ENCODE measurements around a stretch of chr11.

- RRBS, 2 experiments: no CpG with 5 or more reads among the region's 2 CpGs
Observed at GRCh38 chr11:12864296-12864664, 144.8 kb upstream of the RASSF10 start.

GRCh38 chr11:12885621-12886540 lies 123.2 kb upstream of the RASSF10 start:
- RRBS, 2 experiments: no CpG with 5 or more reads among the region's 10 CpGs

DNA sequence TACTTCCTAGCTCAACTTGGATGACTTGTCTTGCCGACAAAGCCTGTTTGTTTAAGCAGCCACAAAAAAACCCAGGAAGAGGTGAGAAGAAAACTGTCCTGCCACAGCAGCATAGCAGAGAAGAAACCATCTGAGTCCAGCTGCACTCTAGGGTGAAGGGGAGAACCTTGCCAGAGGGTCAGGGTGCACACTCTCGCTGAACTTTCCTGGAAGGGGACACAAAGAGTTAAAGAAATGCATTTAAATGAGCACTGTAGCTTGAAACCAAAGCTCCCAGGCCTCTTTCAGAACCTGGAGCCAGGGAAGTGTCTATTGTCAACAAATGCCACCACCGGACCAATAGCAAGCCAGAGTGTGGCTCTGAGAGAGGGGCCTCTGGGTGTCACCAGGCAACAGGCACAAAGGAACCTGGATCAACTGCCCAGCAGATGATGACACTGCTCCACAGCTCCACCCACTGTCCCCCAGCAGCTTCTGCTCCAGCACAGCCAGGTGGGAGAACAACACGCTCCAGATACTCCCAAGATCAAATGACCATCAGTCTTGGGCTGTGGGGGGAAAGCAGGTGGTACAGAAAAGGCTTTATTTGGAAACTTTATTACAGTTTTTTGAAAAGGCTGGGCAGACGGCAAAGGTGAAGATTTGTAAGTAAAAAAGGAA lies 105.7 kb downstream of the RASSF10 start:
- RRBS, 2 experiments: no CpG with 5 or more reads among the region's 5 CpGs

- RRBS, 2 experiments: no CpG with 5 or more reads among the region's 9 CpGs
Observed at GRCh38 chr11:13350997-13352047, 73.7 kb downstream of the BMAL1 start.

DNA sequence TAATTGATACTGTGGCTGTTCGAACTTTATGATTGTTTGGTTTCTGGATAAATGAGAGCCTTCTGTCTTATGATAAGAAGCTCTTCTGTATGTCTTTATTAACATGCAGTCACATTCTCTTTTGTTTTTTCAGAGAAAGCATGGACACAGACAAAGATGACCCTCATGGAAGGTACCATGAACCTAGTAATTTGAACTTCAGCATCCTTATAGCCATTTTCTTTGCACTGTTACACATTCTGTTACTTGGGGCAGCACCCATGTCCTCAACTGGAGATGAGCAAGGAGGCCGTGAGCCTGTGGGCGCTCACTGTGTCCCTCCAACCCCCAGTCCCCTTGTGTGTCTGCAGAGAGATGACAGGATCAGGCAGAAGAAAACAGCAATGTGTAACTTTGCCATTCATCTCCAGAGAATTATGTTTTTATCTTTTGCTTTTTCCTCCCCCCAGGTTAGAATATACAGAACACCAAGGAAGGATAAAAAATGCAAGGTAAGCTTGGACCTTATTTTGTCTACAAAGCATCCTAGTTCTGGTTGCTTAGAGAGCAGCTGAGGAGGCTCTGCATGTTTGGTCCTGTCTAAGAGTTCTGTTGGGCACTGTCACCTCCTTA lies 79.1 kb downstream of the BMAL1 start:
- RRBS, 2 experiments: no CpG with 5 or more reads among the region's 3 CpGs

- RRBS, 2 experiments: no CpG with 5 or more reads among the region's 1 CpG
Observed at GRCh38 chr11:13391127-13391513, 71.9 kb downstream of the BTBD10 start.

DNA sequence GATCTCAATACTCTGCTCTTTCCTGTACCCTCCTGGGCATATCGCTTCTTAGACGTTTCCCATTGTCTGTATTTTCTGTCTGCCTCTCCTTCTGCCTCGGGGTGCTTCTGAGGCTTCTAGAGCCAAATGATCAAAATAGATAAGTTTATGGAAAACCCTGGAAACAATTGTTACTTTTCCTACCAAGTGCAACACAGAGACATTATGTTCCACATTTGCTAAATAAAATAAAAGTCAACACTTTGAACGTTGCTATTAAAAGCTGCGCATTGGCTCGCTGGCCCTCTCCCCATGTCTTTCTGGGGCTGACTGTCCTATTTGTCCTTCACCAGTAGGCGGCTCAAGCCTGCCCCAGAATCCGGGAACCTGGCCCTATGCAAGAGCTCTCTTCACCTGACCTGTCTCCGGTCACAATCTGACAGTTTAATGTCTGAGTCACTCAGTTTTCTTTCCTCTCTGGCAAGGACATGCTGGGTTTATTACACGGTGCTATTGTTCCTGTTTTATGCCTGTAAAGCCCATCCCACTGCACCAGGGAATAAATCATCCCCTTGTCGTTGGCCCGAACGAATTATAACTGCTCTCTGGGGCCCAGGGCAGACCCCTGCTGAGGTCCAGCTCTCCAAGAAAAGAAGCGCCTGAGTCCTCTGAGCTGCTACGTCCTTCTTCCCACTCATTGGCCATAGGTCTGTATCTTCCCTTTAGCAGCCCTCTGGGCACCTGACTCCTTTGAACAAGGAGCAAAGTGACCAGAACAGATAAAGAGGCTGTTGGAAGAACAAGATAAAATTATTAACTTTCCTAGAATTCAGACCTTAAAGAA lies 89.3 kb upstream of the SPON1 start:
- RRBS, 2 experiments: no CpG with 5 or more reads among the region's 15 CpGs

GRCh38 chr11:14341892-14342511 lies 17.0 kb downstream of the RRAS2 start:
- RRBS, 2 experiments: no CpG with 5 or more reads among the region's 4 CpGs

GRCh38 chr11:14584423-14585259 lies 59.0 kb upstream of the PDE3B start:
- RRBS, 2 experiments: no CpG with 5 or more reads among the region's 4 CpGs

- RRBS, 2 experiments: no CpG with 5 or more reads among the region's 6 CpGs
Observed at GRCh38 chr11:14599421-14599973, 44.1 kb upstream of the PDE3B start.

DNA sequence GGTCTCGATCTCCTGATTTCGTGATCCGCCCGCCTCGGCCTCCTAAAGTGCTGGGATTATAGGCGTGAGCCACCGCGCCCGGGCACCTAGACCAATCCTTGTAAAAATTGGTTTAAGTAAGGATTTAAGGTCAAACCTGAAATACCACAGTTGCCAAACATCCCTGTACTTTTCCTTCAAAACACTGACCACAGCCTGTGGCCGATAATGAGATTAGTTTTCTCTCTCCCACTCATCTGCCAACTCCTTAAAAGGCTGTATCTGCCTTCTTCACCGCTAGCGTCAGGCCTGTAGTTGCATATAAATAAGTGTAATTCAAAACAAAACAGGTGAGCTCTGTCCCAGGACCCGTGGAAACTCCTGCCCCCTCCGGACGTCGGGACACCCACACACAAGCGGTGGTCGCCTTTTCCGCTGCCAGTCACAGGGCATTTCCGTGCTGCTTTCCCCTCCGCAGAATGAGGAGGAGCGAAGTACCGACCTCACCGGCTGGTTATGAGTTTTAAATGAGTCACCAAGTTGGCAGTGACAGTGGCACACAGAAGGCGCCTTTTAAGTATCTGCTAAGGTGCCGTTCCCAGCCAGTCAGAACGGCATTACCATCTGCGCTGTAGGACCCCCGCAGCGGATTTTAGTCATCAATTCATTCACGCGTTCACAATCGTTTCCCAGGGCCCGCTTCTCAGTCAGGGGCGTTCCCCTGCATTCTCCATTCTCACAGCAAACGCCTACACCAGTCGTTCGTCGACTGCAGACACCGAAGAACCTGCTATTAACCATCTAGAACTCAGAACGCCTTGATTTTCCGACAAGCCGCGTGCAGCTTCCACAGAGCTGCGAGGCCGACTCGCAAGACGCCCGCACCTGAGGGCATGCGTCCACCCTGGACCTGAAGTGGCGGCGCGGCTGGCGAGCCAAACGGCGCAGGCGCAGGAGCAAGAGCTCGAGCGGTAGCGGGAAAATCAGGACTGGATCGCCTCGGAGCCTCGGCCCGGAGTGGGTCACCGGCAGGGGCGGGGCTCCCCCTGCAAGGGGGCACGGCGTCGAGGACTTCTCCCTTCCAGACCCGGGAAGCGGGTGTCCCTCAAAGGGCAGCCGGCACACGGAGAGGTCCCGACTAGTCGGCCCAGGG lies 901 bp downstream of the CYP2R1 start:
- RRBS, 2 experiments: 2 to 6% methylated on average over 10 to 19 of the region's 75 CpGs

GRCh38 chr11:14905184-14906365 lies 13.5 kb upstream of the CYP2R1 start:
- RRBS, 2 experiments: 2% methylated on average over 10 of the region's 75 CpGs

DNA sequence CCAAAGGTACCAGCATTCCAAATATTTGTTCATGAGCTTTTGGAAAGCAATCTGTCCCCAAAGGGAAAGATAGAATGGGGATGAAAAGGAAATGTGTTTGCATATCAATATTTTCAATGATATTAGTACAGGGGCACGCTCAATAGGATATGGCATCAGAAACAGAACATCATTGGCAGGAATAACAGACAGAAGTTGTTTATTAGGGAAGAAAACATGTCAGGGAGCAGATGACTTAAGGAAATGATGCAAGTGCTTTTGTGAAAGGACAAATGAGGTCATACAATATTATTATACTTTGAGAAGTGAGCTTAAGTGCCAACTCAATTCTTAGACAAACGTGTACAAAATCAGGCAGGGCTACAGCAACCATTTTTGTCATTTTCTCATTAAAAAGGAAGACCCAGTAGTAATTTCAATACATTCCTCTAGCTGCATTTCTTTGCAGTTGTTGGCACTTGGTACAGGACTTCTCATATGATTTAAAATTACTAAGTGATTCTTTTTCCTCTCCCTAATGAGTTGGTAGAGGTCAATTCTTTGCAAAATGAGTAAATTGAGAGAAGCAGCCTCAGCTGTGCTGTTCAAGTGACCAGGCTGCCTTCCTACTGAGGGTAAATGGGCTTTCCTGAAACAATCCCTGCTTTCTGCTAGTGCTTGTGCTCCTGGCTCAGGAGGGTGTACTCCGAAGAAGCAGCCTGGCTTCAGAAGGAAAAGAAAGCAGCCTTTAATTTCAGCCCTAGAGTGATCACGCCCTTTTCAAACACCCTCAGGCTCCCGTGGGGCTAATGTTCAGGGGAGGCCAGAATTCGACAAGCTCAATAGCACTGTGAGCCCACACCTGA lies 388.2 kb downstream of the SOX6 start:
- RRBS, 2 experiments: no CpG with 5 or more reads among the region's 6 CpGs

- RRBS, 2 experiments: no CpG with 5 or more reads among the region's 1 CpG
Observed at GRCh38 chr11:16115412-16116092, 240.8 kb downstream of the SOX6 start.

DNA sequence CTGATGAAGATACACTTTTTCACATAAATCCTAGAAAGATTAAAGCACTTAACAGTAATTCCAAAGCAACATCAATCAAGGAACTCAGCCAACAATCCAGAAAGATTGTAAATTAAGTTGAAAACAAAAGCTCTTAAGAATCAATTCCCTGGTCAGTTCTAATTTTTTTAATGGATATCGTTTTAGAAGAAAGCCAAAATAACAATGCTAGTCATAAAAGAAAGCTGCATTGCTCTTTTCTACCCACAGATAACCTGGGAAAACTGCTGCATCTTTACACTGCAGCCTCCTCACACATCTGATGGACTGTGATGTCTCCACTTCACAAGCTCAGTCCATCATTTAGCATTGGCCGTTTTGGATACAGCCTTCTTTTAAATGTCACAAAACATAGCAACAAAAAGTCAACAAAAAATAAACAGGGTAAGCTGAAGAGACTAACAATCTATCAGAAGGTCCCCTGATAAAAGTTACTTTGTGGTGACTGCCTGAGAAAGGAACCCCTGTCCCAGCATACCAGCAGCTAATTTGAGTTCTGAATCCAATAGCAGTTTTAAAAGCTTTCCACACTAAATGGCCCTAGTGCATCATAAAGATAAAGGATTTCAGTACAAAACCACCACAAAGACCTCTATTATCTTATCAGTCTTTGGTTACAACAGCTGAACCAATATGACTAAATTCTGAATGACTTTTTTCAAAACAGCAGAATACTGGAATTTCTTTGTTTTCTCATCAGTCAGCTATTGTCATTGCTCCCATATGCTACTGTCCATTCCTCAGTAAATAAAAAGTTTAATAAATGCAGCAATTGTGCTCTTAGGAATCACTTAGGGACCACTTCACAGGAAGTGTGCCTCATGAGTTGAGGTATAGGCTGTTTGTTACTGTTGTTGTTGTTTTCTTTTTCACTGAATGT lies 162.5 kb downstream of the SOX6 start:
- RRBS, 2 experiments: no CpG with 5 or more reads among the region's 2 CpGs

- RRBS, 2 experiments: no CpG with 5 or more reads among the region's 4 CpGs
Observed at GRCh38 chr11:16737906-16738105, 641 bp upstream of the C11orf58 start.

DNA sequence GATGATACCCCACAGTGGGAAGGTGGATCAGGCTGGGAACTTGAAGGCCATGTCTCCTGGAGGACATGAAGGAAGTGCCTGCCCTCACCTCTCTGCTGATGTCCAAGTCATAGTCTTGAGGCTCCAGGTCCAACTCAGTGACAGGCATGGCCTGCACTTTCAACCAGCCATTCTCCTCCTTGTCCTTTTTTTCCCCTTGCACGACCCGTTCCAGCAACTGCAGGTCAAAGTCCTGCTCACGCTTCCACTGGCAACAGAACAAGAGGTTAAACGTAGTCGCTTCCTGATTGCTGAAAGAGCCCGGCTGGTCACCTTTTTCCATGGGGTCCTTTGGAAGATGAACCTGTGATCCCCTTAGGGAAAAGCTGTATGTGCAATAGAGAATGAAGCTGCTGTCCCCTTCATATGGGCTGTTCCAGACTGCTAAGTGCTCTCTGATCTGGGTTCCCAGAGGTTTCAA lies 47.7 kb downstream of the C11orf58 start:
- RRBS, 2 experiments: no CpG with 5 or more reads among the region's 6 CpGs

GRCh38 chr11:16816869-16817235 lies 78.4 kb downstream of the C11orf58 start:
- RRBS, 2 experiments: 95 to 96% methylated on average over 10 to 12 of the region's 25 CpGs

DNA sequence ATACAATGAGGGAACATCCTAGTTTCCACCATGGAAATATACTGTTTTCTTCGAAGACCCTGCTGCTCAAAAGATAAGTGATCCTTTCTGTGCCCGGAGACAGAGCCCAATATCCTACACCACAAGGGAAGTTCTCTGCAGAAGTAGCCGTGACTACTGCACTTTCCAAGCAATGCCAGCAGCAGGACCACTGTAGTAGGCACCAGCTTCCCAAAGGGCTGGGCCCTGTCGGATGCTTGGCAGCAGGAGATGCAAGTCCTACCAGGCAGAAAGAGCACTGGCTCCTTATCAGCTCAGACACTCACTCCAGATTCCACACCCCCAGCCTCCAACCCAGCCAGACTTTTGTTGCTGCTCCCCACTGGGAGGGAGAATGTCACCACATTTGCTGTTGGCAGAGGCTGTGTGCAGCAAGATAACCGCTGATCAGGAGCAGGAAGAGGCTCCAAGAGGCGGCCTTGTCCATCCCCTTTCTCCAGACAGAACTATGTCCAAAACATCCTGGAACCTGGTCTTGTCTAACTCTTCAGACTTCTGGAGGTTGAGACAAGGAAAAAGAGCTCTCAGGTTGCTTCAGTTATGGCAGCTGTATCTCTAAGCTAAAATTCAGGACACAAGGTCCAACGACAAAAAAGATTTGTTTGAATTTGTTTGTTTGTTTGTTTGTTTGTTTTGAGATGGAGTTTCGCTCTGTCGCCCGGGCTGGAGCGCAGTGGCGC lies 118.8 kb downstream of the C11orf58 start:
- RRBS, 2 experiments: no CpG with 5 or more reads among the region's 12 CpGs

DNA sequence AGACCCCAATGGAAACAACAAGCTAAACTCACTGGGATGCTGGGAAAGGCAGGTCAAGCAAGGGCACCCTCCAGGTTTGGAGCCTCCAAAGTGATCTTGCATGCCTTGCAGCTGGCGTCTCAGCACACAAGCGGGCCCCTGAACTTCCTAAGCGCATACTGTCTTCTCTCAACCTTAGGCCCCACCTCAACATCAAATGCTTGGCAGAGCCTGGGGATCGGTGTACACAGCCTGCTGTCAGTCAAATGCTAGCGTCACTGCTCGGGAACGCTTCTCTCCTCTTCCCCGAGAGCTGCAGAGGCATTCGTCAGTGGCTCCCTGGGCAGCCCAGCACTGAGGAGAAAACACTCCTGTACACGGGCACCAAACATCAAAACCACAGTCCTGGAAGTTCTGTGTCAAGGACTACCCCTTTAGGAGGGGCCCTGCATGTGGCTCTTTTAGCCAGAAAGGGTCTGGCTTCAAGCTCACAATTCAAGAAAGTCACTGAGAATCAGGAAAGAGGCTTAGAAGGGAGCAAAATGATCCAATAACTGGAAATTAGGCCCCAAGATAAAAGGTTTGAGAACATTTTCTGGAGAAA lies 125.0 kb downstream of the C11orf58 start:
- RRBS, 2 experiments: no CpG with 5 or more reads among the region's 10 CpGs